Astrocyte (in vitro differentiated cells and primary cell): ENCODE results near the genes FLOT2 and GIT1.

DNA sequence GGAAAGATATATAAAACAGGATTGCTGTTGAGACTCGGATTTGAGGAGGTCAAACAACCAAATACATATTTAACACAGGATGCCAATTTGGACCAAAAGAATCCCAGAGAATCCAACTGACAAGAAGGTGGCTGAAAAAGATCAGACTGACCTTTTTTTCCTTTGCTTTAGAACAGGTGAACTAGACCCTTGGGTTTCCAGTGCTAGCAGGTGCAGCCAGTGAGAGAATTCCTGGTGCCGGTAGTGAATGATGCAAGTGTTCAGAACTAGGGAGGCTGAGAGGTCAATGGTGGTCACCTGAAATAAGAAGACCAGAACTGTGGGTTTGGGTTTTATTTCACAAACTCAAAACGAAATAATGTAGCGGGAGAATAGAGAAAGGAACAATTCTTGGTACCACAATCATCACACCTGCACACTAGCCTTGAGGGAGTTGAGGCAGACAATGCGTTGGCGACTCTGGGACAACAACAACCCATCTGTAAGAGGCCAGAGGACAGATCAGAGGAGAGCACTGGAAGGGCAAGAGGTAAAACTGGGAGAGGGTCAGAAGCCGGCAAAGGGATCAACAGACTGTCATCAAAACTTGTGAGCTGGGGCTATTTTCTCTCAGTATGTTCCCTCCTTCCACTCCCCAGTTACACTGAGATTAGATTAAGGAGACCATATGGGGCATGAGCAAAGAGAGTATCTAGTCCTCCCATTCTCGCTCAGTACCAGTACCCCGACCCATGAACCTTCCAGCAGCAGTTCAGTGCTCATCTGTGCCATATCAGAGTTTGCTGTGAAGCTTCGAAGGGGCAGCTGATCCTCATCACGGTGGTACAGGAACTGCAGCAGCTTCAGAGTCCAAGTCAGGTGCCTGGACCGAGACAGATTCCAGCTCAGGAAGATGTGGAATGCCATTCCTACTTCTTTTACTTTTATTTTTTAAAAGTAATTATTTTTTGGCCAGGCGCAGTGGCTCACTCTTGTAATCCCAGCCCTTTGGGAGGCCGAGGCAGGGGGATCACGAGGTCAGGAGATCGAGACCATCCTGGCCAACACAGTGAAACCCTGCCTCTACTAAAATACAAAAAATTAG lies 5.5 kb downstream of the BLTP2 start:
- PRO-cap, result no peak
- RRBS, 2 experiments, result no CpG with 5 or more reads among the region's 16 CpGs

DNA sequence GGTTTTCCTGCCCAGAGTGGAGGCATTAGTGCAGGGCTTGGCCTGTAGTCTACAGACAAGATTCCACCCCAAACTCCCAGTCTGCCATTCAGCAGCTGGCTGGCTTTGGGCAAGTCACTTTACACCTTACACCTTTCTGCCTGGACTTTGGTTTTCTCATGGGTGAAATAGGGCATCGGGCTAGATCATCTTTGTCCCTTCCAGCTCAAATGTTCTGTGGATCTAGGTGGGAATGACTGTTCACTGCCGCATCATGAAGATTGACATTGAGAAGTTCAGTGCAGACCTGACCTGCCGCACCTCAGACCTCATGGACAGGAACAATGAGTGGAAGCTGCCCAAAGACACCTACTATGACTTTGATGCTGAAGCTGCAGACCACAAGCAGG lies 16.6 kb downstream of the PROCA1 start:
- PRO-cap, result no peak
- RRBS, 2 experiments, result no CpG with 5 or more reads among the region's 3 CpGs

- PRO-cap, result bidirectional peak, plus-strand start at chr17:28728182, minus-strand start at chr17:28727927
- RRBS, 2 experiments, result no CpG with 5 or more reads among the region's 40 CpGs
Measured at GRCh38 chr17:28727832-28728531, 606 bp upstream of the NEK8 start.

- PRO-cap, result no peak
- RRBS, 2 experiments, result under 1% methylated on average over 2 of the region's 3 CpGs
Measured at GRCh38 chr17:28744746-28744857, 791 bp downstream of the TRAF4 start.

DNA sequence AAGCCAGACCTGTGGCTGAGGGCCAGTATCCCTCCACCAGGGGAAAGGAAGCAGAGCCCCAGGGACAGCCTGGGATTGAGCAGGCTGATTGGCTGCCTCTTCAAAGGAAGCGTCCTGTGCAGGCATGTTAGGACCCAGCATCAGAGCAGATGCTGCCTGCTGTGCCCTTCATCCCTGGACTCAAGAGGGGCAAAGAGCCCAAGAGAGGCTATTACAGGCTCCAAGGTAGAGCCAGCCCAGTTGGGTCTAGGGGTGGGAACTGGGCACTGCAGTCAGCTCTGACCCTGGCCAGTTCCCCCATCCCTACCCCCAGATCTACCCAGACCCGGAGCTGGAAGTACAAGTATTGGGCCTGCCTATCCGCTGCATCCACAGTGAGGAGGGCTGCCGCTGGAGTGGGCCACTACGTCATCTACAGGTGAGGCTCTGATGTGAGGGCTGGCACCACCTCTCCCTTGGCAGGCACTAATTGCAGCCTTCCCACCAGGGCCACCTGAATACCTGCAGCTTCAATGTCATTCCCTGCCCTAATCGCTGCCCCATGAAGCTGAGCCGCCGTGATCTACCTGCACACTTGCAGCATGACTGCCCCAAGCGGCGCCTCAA lies 3.8 kb downstream of the TRAF4 start:
- PRO-cap, result no peak
- RRBS, 2 experiments, result no CpG with 5 or more reads among the region's 10 CpGs

DNA sequence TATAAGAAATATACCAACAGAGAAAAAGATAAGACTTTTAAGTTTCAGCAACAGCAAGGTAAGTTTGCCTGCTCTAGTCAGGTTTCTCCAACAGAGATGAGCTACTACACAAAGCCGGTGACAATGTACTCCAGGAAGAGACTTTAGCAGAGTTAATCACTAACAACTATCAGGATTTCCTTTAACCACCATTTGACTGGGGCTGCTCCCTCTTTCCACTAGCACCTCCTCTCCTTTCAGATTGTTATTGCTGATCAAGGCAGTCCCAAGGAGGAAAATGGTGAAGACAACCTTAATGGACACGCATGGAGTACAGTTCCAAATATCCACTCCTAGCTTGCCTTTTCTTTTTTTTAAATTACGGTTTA lies 31.0 kb downstream of the FAM222B start:
- PRO-cap, result no peak
- RRBS, 2 experiments, result no CpG with 5 or more reads among the region's 3 CpGs

GRCh38 chr17:28882224-28882496 lies 15.4 kb downstream of the FLOT2 start:
- PRO-cap, result no peak
- RRBS, 2 experiments, result no CpG with 5 or more reads among the region's 8 CpGs

- PRO-cap, result bidirectional peak, plus-strand start at chr17:28897732, minus-strand start at chr17:28897708
- RRBS, 2 experiments, result 2 to 3% methylated on average over 24 to 29 of the region's 56 CpGs
Measured at GRCh38 chr17:28897554-28898653, at the start of gene FLOT2. FLOT2 (minus strand) TSS chr17:28897733.

DNA sequence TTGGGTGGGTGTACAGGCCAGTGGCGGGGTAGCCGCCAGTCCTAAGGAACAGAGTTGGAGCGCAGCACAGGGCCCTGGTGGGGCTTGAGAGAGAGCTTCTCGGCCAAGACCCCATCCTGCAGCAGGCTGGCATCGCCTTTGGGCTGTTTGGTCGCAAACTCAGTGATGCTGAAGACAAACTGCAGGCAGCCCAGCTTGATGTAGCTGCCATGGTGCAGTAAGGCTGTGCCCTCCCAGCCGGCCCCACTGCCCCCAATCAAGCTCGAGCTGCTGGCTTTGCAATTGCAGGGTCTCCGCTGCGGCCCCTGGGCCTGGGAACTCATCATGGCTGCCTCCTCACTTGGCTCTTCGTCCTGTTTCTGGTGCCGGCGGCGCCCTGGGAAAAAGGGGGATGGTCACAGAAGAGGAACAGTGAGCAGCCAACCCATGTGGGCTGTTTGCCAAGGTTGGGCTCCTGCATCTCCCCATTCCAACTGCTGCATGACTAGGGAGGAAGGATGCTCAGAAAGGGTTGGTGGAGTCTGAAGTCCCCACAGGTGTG lies 3.3 kb upstream of the DHRS13 start:
- PRO-cap, result no peak
- RRBS, 2 experiments, result no CpG with 5 or more reads among the region's 14 CpGs

DNA sequence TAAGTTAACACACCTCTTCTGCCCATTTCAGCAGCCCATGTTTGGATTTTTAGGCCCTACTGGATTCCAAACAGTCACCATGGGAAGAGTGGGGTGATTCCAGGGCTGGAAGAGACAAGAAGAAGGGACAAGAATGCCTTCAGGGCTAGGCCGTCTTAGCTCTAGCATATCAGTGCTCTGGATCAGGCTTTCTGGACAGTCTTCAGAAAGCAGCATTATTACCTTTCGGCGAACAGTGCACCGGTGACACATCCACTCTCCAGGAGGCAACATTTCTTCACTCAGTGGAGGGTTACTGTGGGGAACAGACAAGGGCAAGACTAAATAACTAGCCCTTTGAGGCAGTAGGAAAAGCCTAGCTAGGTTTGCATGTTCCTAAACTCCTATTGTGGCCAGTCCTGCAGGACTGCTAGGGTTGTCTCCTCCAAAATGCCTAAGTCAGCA lies 23.9 kb upstream of the DHRS13 start:
- PRO-cap, result no peak
- RRBS, 2 experiments, result no CpG with 5 or more reads among the region's 4 CpGs

- PRO-cap, result bidirectional peak, plus-strand start at chr17:28949988, minus-strand start at chr17:28949733
- RRBS, 2 experiments, result under 1 to 4% methylated on average over 15 of the region's 19 CpGs
Measured at GRCh38 chr17:28949643-28949857, 1.8 kb downstream of the PHF12 start.

DNA sequence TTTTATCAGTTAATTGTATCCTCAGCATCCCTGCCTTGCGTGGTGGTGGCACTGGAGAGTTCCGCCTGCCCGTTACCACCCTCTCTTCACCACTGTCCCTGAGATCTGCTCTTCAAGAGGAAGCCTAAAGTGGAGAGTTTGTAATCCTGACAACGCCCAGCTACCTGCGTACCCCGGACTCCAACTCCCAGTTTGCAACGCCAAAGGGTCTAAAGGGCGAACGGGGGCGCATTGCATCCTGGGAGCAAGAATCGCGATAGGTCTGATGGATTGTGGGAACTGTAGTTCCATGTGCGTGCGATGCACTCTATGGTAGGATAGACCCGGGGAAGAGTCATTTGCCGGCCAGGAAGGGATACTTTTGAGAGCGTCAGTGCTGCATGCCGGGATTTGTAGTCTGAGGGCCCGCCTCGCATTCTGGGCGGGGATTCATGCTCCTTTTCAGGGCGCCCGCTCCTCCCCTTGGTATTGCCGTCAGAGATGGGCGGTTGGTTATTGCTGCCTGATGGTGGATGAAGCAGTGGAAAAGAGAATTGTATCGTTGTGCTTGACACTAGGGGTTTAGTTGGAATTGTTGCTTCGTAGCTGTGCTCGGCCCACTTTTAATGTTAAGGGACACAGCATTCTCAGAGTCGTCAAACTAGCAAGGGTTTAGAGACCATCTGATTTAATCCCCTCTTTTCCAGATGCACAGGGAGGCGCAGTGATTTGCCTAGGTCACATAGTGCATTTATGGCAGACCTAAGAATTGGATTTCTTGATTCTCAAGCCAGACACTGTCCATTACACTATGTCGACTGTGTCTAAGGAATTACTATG lies 1.1 kb upstream of the PHF12 start:
- PRO-cap, result bidirectional peak, plus-strand start at position 481 of the sequence, minus-strand start at position 107 of the sequence
- RRBS, 2 experiments, result 0% methylated on average over 1 of the region's 31 CpGs; no CpG with 5 or more reads in 1 of the 2 experiments

DNA sequence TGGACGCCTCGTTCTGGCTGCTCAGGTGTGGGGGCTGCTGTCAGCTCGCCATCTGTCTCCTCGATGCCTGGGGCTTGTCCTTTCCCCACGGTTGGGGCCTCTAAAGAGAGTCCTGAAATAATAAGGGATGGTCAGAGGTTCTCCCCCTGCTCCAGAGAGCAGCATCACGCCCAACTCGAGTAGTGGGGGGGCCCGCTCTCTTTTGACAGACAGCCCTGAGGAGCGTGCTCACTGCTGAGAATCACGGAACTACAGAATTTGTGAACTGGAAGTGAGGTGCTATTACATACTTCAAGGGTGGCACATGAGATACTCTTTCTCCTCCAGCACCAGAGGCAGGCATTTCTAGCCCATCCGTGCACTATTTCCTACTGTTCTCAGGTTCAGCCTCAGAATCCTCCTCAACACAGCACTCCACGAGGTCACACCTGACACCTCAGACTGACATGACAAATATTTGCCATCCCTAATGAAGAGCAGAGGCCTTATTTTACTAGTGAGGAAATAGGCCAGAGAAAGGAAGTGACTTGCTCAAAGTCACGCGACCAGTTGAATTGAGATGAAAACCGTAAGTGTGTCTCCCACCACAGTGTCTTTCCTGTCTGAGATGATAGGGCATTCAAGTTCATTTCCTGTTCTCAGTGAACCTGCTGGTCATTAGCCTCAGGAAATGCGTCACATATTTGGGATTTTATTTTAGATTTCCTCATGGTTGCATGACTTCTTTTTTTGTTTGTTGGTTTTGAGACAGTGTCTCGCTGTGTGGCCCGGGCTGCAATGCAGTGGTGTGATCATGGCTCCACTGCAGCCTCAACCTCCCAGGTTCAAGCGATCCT lies 23.7 kb downstream of the SEZ6 start:
- PRO-cap, result no peak
- RRBS, 2 experiments, result no CpG with 5 or more reads among the region's 19 CpGs

GRCh38 chr17:29131722-29132600 lies 48.2 kb downstream of the MYO18A start:
- PRO-cap, result no peak
- RRBS, 2 experiments, result no CpG with 5 or more reads among the region's 10 CpGs

GRCh38 chr17:29390449-29391441 lies 582 bp downstream of the TAOK1 start:
- PRO-cap, result unidirectional peak, minus-strand start at chr17:29390581; unidirectional peak, minus-strand start at chr17:29390777
- RRBS, 2 experiments, result 5 to 7% methylated on average over 13 to 17 of the region's 76 CpGs

GRCh38 chr17:29418476-29419454 lies 28.6 kb downstream of the TAOK1 start:
- PRO-cap, result no peak
- RRBS, 2 experiments, result no CpG with 5 or more reads among the region's 16 CpGs

DNA sequence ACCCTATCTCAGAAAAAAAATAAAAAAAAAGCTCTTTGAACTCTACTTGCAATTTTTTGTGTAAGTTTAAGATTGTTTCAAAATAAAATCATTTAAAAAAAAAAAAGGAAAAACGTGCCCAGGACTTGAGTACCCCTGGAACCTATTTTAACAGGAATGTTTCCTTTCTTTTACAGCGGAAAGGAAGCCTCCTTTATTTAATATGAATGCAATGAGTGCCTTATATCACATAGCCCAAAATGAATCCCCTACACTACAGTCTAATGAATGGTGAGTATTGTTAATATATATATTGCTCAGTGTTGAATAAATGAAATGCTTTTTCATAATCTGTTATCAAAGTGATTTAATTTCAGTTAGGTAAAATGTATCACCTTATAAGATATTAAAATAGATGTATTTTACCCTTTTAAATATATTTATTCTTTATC lies 77.3 kb downstream of the ABHD15 start:
- PRO-cap, result no peak
- RRBS, 2 experiments, result no CpG with 5 or more reads among the region's 2 CpGs

DNA sequence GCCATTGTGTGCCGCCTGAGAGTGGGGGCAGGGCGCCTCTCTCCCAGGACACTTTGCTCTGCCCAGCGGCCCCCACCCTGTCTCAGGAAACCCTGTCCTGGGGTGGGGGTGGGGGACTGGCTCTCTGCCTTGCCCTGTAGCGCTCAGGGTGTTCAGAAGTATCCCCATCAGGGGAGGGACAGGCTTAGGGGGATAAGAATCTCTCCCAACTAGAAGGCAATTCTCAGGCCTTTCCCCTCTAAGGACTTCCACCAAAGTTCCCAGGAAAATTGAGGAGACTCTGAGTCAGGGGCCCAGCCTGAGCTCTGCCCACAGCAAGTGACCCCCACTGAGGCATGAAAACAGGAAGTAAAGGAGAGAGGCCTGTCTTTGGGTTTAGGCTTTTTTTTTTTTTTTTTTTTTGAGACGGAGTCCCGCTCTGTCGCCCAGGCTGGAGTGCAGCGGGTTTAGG lies 4.8 kb downstream of the GIT1 start:
- PRO-cap, result no peak
- RRBS, 2 experiments, result no CpG with 5 or more reads among the region's 8 CpGs

DNA sequence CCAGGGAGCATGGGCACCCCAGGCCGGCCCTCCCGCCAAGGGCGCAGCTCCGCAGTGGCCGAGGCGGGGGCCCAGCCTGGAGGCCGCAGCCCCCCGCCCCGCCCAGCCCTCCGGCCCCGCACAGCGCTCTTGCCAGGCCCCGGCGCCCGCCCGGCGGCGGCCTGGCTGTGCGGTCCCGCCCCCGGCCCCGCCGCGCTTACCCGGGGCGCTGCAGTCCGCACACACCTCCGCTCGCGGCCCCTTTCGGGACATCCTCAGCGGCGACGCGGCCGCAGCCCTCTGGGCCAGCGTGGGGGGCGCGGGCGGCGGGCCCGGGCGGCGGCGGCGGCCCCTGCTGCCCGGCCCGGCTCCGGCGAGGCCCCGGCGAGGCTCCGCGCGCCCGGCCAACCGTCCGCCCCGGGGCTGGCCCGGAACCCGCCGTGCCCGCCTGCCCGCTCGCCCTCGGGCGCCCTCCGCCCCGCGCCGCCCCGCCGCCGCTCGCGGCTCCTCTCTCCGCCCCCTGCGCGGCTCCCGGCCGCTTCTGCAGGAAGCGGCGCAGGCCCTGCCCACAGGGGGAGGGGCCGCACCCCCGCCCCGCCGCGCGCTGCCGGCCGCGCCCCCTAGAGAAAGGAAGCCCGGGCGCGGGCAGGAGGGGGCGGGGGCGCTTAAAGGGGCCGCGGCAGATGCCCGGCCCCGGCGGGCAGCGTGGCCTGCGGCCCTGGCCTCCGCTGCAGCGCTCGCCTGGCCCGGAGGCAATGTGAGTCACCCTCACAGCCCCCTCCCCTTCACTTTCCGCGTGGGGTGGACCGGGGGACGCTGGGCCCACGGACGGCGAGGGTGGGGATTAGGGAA lies at the start of gene GIT1:
Gene GIT1 (minus strand): TSS at position 522 of the 831 bp plus-strand sequence.
- PRO-cap, result unidirectional peak, minus-strand start at position 522 of the sequence
- RRBS, 2 experiments, result 1 to 2% methylated on average over 38 to 62 of the region's 115 CpGs

- PRO-cap, result no peak
- RRBS, 2 experiments, result no CpG with 5 or more reads among the region's 3 CpGs
Measured at GRCh38 chr17:29619232-29619740, 3.4 kb downstream of the CORO6 start.